CMK (cell line): ENCODE results near the gene JMJD6.

DNA sequence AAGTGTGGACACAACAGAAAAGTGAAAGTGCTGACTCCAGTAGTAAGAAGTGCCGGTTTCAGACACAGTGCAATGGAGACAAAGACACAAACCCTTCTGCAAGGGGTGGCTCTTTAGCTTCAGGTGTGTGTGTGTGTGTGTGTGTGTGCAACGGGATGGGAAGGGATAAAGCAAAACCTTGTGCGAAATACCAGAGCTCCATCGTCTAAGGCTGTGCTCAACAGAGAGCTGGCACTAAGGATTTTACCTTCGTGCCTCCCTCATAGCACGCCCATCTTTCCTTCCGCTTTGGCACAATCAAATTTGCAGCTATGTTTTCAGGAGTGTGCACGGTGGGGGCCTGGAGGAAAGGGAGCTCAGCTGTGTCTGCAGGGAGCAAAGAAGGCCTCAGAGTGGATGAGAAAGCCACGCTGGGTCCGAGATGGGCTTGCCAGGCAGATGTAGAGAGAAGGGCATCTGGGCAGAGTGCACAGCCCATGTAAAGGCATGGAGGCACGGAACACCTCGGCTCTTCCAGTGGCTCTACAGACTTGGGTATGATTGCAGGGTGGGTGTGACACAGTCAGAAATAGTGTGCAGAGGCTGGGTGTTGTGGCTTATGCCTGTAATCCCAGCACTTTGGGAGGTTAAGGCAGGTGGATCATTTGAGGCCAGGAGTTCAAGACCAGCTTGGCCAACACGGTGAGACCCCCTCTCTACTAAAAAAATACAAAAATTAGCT is 15.4 kb downstream of the MXRA7 start:
- RRBS, result no CpG with 5 or more reads among the region's 13 CpGs

DNA sequence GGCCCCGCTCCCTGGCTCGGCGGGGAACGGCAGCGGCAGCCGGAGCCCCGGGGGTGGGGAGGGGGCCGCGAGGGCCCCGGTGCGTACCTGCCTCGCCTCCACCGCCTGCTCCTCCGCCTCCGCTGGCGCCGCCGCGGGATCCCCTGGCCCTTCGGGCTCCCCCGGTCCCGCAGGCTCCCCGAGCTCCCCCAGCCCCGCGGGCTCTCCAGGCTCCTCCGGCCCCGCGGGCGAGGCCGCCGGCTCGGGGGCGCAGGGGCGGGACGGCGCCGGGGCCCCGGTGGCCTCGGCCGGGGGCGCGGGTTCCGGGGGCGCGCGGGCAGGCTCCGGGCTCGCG is 280 bp downstream of the MXRA7 start:
- RRBS, result 15% methylated on average over 4 of the region's 49 CpGs

- RRBS, result under 1% methylated on average over 48 of the region's 93 CpGs
These were observed at the start of gene JMJD6 for GRCh38 chr17:76726188-76726993. Gene JMJD6 (minus strand): TSS chr17:76726606.

GRCh38 chr17:76867605-76867880 is 661 bp upstream of the MGAT5B start:
- RRBS, result no CpG with 5 or more reads among the region's 6 CpGs

- RRBS, result no CpG with 5 or more reads among the region's 11 CpGs
These were observed 32.2 kb downstream of the MGAT5B start for GRCh38 chr17:76900220-76900915.

GRCh38 chr17:77288122-77288703 is 6.9 kb downstream of the SEPTIN9 start:
- RRBS, result 93% methylated on average over 7 of the region's 17 CpGs

DNA sequence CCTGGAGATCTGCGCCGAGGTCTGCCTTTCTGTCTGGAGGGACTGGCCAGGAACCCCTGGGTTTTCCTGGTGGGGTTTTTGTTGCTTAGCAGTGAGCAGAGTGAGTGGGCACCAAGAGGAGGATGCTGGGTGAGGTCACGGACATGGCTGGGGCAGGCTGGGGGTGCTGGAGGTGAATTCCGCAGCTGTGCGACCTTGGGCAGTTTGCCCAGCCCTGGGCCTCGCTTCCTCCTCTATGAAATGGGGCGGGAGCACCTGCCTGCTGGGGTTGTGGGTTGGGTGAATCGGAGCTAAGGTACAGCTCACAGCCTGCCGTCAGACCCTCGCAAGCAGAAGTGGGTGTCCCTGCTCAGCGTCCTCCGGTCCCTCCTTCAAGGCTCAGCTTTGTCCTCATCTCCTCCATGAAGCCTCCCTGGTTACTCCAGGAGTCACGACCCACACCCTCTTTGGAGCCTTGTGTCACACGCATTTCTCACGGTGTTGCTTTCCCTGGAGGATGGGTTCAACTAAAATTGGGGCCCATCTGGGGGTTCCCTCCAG is 23.9 kb downstream of the SEPTIN9 start:
- RRBS, result no CpG with 5 or more reads among the region's 15 CpGs

GRCh38 chr17:77394336-77395275 is 113.3 kb downstream of the SEPTIN9 start:
- RRBS, result no CpG with 5 or more reads among the region's 16 CpGs

- RRBS, result no CpG with 5 or more reads among the region's 12 CpGs
These were observed 119.0 kb downstream of the SEPTIN9 start for GRCh38 chr17:77400137-77400847.

GRCh38 chr17:77405888-77406433 is 124.7 kb downstream of the SEPTIN9 start:
- RRBS, result no CpG with 5 or more reads among the region's 8 CpGs

DNA sequence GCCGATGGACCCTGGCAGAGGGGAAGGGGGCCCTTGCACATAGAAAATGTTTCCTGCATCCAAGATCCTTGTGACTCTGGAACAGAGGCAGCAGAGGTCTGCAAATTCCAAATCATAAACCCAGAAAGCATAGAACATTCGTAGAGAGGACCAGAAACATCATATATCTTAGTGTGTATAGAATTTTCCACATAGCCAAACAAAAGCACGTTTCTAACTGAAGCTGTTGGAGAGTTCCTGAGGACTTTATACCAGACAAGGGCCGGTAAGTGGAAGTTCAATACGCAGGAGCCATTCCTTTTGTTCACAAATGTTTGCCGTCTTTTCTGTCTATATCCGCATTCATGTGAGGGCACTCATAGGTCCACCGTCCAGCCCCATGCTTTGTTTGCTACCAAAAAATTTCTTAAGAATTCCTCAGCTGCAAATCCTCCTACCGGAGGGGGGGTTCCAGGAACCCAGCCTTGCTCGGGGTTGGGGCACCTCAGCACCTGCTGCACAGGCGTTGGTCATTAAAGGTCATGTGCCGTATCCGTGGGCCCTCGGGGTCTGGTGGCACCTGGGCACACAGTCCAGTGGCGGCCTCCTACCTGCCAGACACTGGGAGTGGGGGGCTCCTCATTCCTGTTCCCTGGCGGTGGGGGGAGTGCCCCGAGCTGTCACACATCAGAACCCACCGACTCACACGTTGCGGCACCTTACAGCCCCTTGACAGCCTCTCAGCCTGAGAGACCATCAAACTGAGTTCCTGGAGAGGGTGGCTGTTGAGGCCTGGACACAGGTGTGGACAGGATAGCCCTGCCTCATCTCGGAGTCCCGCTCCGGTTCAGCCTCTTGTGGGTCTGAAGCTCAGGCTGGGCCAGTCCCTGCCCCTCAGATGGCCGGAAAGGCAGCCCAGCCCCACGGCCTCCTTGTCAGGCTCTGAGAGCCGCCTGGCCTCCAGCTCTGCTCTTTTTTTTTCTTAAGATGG is 136.4 kb downstream of the SEPTIN9 start:
- RRBS, result 100% methylated on average over 1 of the region's 26 CpGs

- RRBS, result no CpG with 5 or more reads among the region's 10 CpGs
These were observed 140.8 kb downstream of the SEPTIN9 start for GRCh38 chr17:77422117-77422524.

- RRBS, result 3% methylated on average over 10 of the region's 24 CpGs
These were observed 143.8 kb downstream of the SEPTIN9 start for GRCh38 chr17:77424866-77425750.

DNA sequence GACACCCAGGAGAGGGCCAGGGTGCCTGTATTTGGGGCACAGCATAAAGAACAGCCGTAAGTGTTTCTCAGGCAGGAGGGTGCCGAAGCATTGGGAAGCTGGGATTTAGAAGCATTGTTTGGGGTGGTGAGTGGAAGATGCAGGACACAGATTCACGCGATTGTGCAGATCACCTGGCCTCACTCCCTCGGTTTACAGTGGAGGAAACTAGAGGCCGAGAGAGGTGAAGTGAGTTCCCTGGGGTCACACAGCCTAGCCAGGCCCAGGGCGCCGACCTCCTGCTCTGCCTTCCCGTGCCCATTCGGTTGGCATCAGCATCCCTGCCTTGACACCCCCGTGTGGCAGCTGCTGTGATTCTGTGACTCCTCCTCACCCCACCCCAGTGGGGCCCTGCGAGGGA is 155.5 kb downstream of the SEPTIN9 start:
- RRBS, result no CpG with 5 or more reads among the region's 12 CpGs

- RRBS, result no CpG with 5 or more reads among the region's 16 CpGs
These were observed 164.0 kb downstream of the SEPTIN9 start for GRCh38 chr17:77445025-77445877.

DNA sequence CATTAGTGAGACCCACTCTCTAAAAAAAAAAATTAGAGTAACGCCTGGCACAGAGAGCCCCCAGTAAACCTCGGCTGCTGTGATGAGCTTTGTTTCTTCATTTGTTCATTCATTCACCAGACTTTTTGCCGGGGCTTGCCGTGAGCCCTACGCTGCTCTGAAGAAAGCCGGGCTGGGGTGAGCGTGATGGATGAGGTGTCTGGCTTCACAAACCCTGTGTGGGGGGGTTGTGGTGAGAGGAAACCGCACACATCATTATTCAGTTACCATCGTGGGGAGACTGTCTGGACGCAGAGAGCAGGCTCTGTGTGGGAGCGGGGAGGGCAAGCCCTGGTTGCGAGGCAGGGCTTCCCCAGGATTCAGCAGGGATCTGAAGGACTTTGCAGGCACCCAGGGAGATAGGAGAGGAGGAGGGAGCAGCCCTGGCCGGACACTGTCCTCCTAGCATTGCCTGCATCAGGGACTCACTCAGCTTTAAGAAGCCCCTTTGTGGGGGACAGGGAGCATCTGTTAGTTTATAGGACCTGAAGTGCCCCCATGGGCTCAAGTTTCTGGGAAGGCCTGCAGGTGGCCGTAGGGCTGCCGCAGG is 193.8 kb downstream of the SEPTIN9 start:
- RRBS, result 51% methylated on average over 4 of the region's 15 CpGs

- RRBS, result 99% methylated on average over 11 of the region's 27 CpGs
These were observed 200.8 kb downstream of the SEPTIN9 start for GRCh38 chr17:77481958-77482552.

GRCh38 chr17:77489670-77490471 is 208.6 kb downstream of the SEPTIN9 start:
- RRBS, result no CpG with 5 or more reads among the region's 22 CpGs

GRCh38 chr17:77829473-77830912 is 128.5 kb upstream of the TNRC6C start:
- RRBS, result 47% methylated on average over 3 of the region's 21 CpGs

- RRBS, result no CpG with 5 or more reads among the region's 13 CpGs
These were observed 105.5 kb upstream of the TNRC6C start for GRCh38 chr17:77852982-77853386.